ENCODE results near the gene DMRT1.

DNA sequence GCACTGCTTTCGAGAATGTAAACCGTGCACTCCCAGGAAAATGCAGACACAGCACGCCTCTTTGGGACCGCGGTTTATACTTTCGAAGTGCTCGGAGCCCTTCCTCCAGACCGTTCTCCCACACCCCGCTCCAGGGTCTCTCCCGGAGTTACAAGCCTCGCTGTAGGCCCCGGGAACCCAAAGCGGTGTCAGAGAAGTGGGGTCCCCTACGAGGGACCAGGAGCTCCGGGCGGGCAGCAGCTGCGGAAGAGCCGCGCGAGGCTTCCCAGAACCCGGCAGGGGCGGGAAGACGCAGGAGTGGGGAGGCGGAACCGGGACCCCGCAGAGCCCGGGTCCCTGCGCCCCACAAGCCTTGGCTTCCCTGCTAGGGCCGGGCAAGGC is 470 bp downstream of the WASHC1 start:
- PRO-cap = no peak

GRCh38 chr9:210870-211406 is 3.7 kb upstream of the DOCK8 start:
- PRO-cap = no peak

- PRO-cap = no peak
Measured at GRCh38 chr9:271909-272686, 57.4 kb downstream of the DOCK8 start.

GRCh38 chr9:546698-547929 is 42.6 kb downstream of the KANK1 start:
- PRO-cap = no peak

DNA sequence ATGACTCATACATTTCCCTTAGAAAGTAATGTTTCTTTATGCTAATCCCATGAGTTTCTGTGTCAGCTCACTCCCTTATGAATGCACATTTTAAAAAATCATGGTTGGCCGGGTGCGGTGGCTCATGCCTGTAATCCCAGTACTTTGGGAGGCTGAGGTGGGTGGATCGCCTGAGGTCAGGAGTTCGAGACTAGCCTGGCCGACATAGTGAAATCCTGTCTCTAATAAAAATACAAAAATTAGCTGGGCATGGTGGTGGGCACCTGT is 89.2 kb upstream of the DMRT1 start:
- PRO-cap = no peak

GRCh38 chr9:841333-841917 is at the start of gene DMRT1:
Gene DMRT1 (plus strand): TSS chr9:841697.
- PRO-cap = no peak

GRCh38 chr9:971612-972420 is 4.6 kb upstream of the DMRT3 start:
- PRO-cap = no peak

GRCh38 chr9:2157091-2157780 is 142.1 kb downstream of the SMARCA2 start:
- PRO-cap = no peak

DNA sequence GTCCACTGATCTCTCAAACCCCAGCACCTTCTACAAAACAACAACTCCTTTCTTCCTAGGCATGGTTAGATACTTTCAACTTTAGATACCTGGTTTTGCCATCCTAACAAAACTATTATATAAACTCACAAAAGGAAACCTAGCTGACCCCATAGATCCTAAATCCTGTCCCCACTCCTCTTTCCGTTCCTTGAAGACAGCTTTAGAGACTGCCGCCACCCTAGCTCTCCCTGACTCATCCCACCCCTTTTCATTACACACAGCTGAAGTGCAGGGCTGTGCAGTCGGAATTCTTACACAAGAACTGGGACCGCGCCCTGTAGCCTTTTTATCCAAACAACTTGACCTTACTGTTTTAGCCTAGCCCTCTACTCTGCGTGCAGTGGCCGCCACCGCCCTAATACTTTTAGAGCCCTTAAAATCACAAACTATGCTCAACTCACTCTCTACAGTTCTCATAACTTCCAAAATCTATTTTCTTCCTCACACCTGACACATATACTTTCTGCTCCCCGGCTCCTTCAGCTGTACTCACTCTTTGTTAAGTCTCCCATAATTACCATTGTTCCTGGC is 264.0 kb downstream of the SMARCA2 start:
- PRO-cap = no peak

- PRO-cap = no peak
Measured at GRCh38 chr9:2424440-2425245, 196.9 kb upstream of the VLDLR start.

DNA sequence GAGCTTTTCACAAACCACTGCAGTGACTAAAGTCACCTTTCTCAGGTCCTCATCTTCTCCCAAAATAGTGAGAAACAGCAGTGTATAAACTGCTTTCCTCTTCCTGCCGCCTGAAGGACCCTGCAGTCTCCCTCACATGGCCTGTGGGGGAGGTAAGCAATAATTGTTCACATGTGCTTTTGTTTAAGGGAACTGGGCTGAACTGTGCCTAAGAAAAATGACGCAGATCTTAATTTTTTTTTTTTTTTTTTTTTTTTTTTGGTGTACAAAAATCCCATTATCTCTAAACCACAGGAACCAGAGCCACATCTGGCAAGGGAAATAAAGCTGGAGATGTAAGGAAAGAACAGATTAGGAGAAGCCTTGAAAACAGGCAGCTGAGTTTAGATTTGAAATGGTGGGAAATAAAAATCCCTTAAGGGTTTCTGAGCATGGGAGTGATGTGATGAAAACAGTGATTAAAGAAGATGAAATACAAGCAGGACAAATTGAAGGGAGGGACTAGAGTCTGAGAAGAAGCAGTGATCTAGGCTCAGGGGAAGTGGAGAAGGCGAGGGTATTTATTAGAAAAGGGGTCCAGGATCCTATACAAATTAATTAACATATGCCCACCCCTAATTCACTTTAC is 131.6 kb upstream of the VLDLR start:
- PRO-cap = no peak

- PRO-cap = no peak
Measured at GRCh38 chr9:2663493-2664063, 42.0 kb downstream of the VLDLR start.

GRCh38 chr9:2996933-2997174 is 153.0 kb upstream of the PUM3 start:
- PRO-cap = no peak

- PRO-cap = no peak
Measured at GRCh38 chr9:3337487-3337973, 188.3 kb downstream of the RFX3 start.

- PRO-cap = no peak
Measured at GRCh38 chr9:3698139-3698448, 172.3 kb upstream of the RFX3 start.

DNA sequence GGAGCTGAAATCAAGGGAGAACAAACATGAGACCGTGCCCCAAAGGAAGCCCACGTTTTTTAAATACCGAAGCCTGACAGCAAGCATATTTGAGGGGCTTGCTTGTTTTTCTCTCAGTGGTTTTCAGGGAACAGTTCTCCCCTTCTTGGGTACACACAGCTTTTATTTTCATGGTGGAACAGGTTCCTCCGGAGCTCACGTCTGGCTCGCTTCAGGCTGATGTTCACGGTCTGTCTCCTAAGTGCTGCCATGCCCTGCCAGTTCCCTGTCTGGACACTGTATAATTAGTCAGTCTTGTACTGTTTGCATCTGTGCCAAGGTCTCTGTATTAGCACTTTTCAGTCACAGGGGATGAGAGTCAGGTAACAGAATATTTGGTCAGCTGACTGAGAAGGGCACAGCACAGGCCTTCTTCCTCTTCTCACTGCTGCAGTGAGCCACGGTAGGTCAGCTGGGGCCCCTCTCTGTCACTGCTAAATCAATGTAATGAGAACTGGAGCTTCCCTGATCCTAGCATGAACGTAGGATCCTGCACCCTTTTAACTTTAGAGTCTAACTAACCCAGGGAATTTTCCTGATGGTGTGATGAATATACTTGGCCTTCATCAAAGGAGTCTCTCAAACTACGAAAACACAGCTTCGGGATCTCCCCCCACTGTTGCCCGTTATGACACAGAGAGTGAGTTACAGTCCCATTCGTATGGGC is 353.9 kb upstream of the RFX3 start:
- PRO-cap = no peak

DNA sequence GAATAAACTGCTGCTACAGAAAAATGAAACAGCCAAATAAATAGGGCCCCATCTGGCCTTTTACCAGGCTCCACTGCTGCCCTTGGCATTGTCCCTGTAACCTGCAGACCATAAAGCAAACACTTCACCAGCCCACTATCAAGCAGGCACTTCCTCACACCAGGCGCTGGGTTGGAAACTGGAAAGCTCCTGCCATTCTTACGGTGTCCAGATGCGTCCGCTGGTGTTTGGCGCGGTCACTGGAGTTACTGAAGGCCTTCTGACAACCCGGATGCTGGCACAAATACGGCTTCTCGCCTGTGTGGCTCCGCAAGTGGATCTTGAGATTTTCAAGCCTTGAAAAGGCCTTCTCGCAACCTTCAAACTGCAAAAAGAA is 363.1 kb downstream of the GLIS3 start:
- PRO-cap = no peak

GRCh38 chr9:3951853-3952161 is 348.1 kb downstream of the GLIS3 start:
- PRO-cap = no peak

DNA sequence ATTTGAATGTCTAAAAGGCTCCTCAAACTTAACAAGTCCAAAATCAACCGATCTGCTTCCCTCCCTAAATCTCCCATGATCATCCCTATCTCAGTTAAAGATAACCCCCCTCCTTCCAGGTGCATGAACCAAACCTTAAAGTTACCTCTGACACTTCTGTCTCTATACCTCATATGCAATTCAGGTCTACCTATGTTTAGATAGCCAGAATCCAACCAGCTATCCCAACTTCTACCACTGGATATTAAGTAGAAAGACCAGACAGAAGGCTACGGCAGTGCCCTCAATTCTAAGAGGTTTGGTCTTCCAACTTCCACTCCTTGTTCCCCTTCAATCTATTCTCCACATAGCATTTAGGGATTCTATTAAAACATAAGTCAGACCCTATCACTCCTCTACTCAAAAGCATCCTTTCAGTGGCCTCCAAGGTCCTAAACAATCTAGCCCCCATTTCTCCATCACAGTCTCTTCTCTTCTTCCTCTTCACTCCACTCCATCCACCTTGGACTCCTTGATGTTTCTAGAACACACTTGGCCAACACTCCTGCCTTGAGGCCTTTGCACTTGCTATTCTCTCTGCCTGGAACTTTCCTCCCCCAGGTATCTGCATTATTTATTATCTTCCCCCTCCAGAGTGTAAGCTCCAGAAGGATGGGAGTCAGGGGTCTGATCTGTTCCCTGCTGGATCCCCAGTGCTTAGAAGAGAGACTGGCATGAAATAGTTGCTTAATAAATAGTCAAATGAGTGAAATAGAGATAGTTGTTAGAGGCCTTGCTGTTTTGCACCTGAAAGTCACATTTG is 195.5 kb downstream of the GLIS3 start:
- PRO-cap = no peak

DNA sequence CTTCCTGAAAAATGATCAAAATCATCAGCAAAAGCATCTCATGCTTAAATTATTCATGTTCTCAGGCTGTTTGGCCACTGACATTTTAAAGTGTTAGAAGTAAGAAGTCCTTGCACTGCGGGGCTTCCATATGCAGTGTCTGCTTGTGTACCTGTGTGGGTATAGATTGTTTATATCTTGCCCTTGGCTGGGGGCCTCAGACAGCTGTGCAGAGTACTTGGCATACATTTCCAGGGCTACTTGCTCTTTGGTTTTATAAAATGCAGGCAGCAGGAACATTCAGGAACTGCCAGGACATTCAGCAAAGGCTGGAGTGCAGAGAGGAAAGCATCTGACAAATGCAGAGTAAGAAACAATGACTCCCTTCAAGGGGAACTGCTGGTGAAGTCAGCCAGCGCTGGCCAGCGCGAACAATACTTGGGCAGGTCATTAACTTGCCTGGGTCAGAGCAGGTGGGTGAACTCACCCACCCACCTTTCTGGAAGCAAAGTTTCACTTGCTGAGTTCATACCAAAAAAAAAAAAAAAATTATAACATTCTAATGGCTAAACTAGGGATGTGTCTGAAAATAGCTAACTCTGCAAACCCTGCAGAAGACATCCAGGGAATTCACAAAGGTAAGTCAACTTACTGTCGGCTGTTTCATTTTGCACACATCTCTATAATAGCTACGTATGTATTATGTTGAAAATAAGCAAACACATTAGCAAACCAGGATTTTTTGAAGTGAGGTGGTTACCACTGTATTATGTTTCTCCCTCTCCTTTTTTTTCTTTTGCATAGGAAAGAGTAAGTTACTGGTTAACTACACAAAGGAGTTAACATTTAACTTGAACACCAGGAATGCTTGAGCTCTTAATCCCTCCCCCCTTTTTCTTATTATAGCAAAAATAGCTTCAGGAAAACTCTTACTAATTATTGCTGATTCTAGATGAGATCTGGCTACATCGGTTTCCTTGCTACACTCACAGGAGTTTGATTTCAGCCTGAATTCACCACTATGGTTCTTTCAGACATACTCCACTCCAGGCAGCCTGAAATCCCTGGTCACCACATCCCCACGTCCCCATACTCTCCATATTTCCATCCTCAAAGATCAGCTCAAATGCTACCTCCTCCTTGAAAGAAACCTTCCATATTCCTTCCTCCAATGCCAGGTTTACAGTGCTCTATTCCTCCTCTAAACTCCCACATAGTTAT is 152.2 kb downstream of the GLIS3 start:
- PRO-cap = no peak

Data from ureter (tissue), 1 donor.